HGPS cell (cell line): Measurements from ENCODE around the genes MMP1 and CARD18.

- RRBS, result no CpG with 5 or more reads among the region's 2 CpGs
Measured at GRCh38 chr11:102431405-102431796, 21.2 kb downstream of the TMEM123 start.

GRCh38 chr11:102473559-102473912, 21.0 kb upstream of the TMEM123 start:
- RRBS, result no CpG with 5 or more reads among the region's 5 CpGs

DNA sequence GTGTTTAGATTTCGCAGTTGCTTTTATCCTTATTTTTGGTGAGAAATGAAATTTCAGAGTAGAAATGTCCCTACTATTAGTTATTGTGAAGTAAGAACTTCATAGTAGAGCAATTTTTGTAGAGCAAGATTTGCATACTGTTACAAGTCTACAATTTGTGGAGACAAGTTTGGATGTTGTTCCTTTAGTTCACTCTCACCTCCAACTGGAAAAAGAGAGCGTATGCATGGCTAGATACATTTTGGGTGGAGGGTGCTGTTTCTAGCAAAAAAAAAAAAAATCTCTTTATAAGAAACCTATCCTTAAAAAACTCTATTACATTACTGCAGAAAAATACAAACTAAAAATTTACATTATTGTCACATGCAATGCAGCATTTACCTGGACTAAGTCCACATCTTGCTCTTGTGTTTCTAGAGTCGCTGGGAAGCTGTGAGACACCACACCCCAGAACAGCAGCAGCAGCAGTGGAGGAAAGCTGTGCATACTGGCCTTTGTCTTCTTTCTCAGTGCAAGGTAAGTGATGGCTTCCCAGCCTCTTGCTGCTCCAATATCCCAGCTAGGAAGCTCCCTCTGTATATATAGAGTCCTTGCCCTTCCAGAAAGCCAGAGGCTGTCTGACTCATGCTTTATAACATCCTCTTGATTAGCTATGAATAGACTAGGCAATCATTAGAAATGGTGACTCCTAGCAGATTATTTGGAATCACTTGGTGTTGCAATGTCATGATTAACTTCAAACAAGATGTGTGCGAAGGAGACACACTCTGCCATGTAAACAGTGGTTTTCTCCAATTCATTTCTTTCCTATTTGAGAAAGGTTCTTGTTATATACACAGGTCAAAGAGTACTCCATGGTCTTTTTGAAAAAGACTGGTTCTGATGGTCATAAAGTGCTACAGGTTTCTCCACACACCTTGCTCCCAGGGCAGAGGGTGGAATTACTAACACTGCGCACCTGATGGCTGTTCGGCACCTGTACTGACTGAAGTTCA, at the start of gene MMP1:
MMP1 (minus strand) TSS at position 554 of the 995 bp plus-strand sequence.
- RRBS, result no CpG with 5 or more reads among the region's 6 CpGs

DNA sequence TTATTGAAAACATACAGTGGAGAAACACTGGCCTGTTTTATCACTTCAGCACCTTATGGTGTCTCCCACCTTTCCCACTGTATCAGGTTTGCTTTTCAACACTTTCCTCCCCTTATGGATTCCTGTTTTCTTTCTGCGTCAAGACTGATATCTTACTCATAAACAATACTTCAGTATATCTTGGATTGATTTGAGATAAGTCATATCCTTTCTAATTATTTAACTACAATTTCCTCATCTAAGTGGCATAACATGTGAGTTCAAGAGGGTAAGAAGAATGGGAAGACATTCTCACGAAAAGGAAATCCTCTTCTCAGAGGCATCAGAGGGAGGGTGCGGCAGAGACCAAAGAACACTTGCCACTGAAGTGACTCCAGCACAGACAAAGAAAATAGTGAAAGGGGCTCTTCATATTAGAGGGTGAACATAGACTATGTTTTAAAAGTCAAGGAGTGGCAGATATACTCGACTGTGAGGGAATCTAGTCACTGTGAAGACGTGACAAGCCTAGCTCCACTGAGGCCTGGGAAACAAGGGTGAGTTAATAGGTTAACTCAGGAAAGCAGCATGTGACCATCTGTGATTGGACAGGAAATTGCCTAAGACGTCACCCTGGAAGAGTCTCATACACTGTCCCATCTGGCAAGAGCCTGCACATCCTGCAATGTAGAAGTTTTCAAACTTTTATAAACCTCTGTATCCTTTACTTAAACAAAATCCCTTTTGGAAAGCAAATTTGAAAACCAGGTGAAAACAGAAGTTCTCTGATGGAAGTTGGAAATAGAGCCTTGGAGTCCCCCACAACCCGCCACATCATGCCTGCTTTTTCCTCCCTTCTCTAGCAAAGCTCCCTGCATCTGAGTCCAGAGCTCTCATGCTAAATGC, 1.8 kb upstream of the MMP1 start:
- RRBS, result no CpG with 5 or more reads among the region's 7 CpGs

GRCh38 chr11:102831262-102832001, 12.0 kb downstream of the MMP3 start:
- RRBS, result no CpG with 5 or more reads among the region's 33 CpGs

DNA sequence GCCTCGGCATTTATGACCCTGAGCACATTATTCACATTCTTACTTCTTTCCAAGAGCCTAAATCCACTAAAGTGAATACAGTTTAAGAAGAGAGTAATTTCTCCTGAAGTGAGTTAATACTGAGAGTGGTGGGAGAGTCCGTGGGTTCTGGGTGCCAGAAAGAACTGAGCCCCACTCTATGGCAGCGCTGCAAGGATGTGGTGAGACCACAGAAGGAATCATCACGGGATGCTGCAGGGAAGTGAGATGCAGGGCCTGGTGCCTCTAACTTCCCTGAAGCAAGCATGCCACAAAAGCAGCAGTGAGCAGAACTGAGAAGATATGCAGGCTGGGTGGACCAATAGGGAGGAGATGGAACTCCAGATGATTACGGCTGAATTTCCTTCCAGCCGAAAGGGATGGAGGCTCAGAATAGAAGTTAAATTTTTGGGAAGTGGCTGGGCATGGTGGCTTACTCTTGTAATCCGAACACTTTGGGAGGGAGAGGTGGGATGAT, 5.0 kb upstream of the MMP12 start:
- RRBS, result no CpG with 5 or more reads among the region's 7 CpGs

DNA sequence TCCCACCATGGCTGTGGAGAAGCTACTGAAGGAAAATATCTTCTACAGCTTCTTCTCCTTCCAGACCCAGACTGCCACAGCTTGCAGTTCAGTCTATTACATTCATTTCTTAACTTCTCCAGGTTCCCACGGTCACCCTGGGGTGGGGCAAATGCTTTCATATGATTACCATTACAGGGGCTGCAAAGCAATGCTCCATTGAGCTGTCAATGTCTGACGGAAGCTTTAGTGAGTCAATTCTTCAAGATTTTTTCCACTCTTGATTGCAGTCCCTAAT, 233.4 kb upstream of the DDI1 start:
- RRBS, result no CpG with 5 or more reads among the region's 2 CpGs

DNA sequence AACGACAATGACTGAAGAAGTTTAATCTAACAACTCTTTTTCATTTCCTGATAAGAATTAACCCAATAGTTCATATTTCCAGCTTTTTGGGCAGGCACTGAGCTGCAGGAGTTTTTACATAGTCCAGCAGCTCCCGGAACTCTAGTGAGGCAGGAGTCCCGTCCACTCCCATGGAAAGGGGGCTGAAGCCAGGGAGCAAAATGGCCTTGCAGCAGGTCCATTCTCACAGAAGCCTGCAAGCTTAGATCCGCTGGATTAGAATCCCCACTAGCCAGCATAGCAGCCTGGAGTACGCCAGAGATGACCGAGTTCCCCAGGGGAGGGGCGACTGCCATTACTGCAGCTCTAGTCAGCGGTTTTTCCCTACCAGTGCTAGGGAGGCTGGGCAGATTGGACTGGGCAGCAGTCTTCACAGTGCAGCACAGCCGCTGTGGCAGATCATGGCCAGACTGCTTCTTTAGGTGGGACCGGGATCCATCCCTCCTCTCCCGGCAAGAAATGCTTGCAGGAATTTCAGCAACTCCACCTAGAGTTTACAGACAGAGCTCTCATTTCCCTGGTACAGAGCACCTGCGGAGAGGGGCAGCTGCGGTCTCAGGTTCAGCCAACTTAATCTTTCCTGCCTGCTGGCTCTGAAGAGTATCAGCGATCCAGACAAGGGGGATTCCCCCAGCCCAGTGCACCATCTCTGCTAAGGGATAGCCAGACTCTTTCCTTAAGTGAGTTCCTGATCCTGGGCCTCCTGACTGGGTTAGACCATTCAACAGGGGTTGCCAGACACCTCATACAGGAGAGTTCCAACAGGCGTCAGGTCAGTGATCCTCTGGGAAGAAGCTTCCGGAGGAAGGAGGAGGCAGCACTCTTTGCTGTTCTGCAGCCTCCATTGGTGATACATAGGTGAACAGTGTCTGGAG, 766 bp upstream of the CASP4 start:
- RRBS, result no CpG with 5 or more reads among the region's 16 CpGs

- RRBS, result no CpG with 5 or more reads among the region's 6 CpGs
Measured at GRCh38 chr11:105044382-105044935, 676 bp downstream of the CARD16 start.

DNA sequence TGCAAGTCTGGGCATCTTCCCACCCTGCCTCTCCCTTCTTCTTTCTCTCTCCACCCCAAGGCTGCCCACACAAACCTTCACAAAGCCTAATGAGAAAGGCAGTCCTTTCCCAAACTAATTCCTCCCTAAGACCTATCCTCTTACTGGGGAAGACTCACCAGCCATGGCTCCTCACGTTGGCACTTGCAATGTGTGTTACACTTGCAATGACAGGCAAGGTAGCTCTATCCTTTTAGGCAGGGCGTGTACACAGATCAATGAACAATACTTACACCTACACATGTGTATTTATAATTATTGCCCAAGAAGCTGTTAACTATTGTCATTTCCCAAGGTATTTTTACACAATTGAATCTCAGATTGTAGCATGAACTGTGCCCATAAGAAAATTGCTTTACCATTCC, at the start of gene CARD18:
CARD18 (minus strand) TSS at position 208 of the 404 bp plus-strand sequence.
- RRBS, result no CpG with 5 or more reads among the region's 2 CpGs

- RRBS, result no CpG with 5 or more reads among the region's 14 CpGs
Measured at GRCh38 chr11:105610886-105611344, 1.0 kb downstream of the GRIA4 start.

DNA sequence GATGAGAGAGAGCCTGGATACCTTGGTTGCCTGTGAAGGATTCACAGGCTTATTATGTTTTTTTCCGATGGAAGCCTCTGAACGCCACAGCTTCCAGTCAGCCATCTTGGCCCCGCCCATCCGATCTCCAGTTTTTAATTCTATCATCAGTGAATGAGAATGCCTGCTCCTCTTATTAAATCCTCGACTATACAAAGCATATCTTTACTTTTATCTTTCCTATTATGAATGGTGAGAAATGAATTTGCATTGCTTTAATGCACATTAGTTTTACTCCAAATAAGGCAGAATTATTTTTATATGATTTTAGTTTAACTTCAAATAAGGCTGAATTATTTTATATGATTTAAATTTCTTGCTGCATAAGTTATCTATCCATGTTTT, 61.1 kb downstream of the MSANTD4 start:
- RRBS, result no CpG with 5 or more reads among the region's 5 CpGs

DNA sequence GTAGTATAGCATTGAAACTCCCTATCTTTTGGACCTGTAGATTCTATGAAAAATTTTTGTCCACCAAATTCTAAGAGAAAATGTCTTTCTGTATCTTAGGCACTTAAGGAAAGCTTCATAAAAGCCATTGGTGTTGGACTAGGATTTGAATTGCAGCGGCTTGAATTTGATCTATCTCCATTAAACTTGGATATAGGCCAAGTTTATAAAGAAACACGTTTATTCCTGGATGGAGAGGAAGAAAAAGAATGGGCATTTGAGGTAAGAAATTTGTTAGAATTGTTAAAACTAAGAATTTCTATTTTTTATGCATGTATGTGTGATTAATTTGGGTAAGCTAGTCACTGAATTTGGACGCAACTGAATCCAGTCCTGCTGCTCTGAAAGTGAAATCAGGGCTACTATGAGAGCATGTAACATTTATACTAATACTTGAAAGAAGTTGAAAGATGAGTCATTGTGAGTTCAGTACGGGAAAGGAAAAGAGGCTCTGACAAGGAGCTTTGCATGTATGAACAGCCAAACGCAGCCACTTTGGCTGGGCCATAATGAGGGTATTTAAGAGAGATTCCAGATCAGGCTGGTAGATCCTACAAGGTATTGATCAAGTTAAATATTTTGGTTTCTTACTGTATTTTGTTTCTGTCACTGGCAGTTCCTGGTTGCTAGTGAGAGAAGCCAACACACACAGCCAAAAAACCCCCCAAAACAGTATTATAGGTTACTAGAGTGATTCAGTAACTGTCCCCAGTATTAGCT, 13.9 kb downstream of the AASDHPPT start:
- RRBS, result no CpG with 5 or more reads among the region's 5 CpGs

DNA sequence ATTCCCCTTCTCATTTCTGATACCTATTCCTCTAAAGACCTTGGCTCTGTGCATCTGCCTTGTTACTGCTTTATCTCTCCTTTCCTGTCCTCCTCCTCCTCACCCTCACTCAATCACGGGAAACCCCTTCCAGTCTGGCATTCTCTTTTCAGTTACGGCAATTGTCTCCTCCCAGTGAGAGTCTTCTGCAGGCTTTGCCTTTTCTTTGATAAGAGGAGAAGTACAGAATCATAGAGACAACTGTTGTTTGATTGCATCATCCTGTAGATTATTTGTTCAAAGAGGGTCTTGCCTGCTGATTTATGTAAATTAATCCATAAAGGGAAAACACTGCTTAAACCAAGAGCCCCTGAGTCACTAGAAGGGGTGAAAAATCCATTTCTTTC, 301.3 kb downstream of the AASDHPPT start:
- RRBS, result no CpG with 5 or more reads among the region's 2 CpGs

DNA sequence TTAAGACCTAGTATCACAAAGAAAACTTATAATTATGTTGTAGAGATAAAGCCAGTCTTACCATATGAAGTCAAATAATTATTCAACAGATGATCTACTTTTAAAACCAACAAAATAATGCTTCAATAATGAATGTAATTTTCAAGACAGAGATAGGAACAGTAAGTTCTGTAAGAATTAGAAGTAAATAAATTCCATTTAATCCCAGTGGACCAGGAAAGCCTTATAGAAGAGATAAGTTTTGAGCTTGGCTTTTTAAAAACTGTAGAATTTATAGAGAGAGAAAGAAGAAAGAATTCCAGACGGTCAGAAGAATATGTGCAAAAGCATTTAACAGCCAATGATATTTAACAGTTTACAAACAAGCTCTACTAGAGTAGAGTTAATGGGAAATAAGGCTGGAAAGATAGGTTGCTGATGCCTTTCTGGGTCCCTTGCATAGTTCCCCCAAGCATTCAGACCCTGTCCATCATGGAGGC, 456.5 kb downstream of the AASDHPPT start:
- RRBS, result no CpG with 5 or more reads among the region's 1 CpG

- RRBS, result no CpG with 5 or more reads among the region's 39 CpGs
Measured at GRCh38 chr11:107018970-107019806, 912 bp upstream of the GUCY1A2 start.

GRCh38 chr11:107227258-107227600, 209.0 kb upstream of the GUCY1A2 start:
- RRBS, result no CpG with 5 or more reads among the region's 2 CpGs

DNA sequence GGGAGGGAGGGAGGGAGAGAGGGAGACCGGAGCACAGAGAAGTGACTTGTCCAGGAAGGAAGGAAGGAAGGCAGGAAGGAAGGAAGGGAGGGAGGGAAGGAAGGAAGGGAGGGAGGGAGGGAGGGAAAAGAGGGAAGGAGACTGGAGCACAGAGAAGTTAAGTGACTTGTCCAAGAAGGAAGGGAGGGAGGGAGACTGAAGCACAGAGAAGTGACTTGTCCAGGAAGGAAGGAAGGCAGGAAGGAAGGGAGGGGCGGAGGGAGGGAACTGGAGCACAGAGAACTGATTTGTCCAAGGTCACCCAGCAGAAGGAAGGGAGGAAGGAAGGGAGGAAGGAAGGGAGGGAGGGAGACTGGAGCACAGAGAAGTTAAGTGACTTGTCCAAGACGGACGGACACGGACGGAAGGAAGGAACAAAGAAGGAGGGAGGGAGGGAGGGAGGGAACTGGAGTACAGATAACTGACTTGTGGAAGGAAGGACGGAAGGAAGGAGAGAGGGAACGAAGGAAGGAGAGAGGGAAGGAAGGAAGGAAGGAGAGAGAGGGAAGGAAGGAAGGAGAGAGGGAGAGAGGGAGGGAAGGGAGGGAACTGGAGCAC, 1.7 kb downstream of the SLC35F2 start:
- RRBS, result no CpG with 5 or more reads among the region's 8 CpGs

DNA sequence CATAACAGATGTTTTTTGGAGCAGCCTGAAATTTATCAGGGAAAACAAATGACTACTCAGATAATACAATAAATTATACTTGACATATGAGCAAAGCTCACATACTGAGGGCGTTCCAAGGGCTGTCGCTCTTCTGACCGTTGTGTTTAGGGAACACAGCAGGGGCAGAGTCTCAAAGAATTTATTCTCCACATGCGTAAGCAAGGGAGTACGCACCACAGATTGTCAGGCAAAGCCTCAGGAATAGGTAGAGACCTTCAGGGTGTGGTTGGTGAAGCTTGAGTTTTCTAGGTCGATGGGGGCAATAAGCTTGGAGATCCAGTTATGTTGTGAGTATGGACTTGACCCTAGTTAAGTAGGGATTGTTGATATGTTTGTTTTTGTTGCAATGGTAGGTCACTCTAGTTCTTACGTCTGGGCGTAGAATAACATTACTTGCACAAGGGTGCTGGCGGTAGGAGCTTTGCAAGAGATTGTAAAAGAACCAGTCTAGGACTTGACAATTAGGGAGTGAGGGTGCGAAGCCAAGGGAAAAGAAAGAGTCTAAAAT, 860 bp downstream of the ACAT1 start:
- RRBS, result no CpG with 5 or more reads among the region's 10 CpGs

DNA sequence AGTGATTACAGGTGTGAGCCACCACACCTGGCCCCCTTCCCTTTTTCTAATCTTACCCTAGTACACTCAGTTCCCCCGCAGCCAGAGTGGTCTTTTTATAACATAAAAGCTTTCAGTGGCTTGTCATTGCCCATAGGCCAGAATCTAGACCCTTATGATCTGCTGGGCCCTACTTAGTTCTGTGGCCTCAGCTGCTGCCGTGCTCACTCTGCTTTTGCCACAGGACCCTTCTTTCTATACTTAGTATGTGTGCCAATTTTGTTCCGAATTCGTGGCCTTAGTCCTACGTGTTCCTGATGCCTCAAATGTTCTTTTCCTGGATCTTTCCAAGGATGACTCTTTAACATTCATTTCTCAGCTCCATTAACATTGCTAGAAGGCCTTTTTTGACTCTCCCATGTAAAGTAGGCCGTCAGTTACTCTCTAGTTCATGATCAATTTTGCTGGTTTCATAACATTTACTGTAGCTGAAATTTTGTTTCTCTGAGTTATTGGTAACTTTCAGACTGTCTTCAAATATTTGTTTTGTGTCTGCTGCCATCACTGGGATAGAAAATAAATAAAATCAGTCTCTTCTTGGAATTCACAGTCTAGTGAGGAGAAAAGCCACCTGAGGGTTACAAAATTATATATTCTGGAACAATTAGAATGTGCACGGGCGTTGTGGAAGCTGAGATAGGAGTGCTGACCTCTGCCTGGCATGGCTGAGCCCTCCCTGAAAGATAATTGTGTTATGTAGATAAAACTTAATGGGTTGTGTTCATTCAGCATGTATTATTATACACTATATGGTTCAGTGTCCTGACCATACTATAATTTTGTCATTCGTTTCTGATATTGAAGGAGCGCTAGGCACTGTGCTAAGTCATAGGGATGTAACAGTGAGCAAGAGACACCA, 3.4 kb downstream of the ACAT1 start:
- RRBS, result no CpG with 5 or more reads among the region's 10 CpGs